Measurements from ENCODE around the gene CAMKMT.

DNA sequence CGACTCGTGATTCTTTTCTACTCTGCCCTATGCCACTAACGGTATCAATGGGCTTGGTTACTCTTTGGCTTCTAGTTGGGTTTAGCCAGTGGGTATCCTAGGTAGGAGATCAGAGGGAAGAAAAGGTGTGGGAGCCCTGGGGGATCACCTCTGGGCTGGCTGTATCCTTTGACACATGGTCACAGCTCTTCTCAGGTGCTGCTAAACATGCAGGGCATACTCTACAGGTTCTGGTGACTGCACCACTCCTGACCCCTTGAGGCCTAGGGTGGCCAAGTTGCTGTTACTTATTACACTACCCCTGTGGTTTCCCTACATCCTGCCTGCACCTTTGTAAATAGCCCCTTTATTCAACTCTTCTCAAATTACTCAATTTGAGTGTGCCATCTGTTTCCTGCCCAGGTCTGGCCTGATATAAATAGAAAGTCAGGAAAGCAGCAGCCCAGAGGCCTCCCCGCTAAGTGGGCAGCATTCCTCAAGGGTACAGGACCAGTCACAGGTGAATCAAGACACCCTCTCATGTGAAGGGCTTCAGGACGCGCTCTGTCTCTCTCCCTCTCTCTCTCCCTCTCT lies 78.2 kb upstream of the PPM1B start:
- PRO-cap, result no peak
- RAMPAGE, long total RNA, 4 experiments, result no peak in any of the 4 experiments

DNA sequence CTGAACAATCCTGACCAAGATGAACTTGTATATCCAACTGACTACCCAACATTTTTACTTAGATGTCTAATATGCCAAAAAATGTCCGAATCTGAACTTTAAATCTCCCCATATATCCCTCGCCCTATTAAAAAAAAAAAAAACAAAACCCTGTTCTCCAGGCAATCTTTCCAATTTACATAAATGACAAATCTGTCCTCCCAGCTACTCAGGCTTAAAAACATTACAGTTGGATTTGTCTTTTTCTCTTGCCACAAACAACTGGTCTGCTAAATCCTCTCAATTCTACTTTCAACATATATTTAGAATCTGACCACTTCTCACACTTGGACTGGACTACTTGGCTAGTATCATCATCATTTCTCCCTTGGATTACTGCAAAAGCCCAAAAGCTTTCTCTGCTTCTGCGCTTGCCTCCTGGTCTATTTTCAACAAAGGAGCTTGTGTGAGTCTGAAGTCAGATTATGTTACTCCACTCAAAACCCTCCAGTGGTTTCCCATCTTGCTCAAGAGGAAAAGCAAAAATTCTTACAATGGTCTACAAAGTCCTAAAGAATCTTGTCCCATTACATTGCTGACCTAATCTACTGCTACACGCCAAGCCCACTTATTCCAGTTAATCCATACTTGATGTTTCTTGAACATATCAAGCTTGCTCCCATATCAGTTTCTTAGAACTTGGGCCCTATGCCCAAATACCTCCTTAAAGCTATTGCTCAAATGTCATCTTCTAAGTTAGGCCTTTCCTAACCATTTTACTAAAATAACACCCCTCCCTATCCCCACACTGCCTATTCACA lies 9.7 kb downstream of the PREPL start:
- PRO-cap, result no peak
- RAMPAGE, long total RNA, 4 experiments, result no peak in any of the 4 experiments

DNA sequence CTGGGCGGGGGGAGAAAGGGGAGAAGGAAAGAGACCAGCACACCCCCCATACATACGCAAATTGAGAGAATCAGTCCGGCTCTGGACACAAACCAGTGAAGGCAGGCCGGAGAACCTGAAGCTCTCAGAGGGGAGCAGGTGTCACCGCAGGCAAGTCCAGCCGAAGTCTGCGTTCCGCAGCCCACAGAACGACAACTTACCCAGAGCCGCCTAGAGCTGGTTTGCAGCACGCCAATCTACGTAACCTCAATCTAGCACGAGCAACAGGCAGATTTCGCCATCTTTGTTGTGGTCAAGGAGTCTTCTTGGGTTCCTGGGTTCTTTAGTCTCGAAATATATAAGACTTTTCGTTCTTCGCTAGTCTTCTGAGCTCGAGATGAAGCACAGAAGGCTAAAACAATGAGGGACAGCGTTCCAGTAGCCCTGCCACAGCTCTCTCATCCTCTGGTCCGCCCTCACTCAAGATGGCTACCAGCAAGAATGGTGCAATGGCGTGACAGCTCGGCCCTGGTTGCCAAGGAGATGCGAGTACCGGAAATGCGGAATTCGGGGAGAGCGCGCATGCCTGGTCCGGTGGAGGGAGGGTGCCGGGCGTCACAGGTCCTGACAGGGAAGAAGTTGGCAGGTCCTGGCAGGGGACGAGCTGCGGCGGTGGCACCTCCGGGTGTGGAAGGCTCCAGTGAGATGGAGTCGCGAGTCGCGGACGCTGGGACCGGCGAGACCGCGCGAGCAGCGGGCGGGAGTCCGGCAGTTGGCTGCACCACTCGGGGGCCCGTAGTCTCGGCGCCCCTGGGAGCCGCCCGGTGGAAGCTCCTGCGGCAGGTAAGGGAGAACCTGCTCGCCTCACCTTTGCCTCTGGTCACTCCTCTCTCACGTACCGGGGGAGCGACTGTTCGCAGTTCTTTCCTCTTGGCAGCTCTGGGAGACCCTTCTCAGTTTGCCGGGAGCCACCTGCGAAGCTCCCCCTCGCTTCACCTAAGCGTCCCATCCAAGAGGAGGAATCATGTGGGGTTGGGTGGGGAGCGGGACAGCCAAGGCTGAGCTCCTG lies at the start of gene CAMKMT:
Gene CAMKMT (plus strand): TSS at position 624 of the 1,048 bp plus-strand sequence.
- PRO-cap, result unidirectional peak, minus-strand start at position 169 of the sequence
- RAMPAGE, long total RNA, 4 experiments, result start-site peak on the plus strand in 1 of 4 experiments, centred at position 648 of the sequence, 50 reads per replicate; start-site peak on the minus strand in 3 of 4 experiments, centred at positions 213 to 467 of the sequence, 49 to 574 reads per replicate

GRCh38 chr2:44362372-44363042 lies 760 bp downstream of the CAMKMT start:
- PRO-cap, result no peak
- RAMPAGE, long total RNA, 4 experiments, result no peak in any of the 4 experiments

DNA sequence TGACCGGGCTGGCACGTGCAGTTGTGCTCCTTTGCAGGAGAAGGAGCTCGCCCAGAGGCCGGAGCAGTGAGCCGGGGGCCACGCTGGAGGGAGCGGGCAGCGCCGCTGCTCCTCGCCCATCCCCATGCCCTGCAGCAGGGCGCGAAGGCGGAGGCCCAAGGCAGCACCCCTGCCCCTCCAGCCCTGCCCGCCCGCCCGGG lies 173.1 kb upstream of the SIX3 start:
- PRO-cap, result no peak
- RAMPAGE, long total RNA, 4 experiments, result no peak in any of the 4 experiments

- PRO-cap, result no peak
- RAMPAGE, long total RNA, 4 experiments, result no peak in any of the 4 experiments
Measured at GRCh38 chr2:44778272-44779346, 162.9 kb upstream of the SIX3 start.

DNA sequence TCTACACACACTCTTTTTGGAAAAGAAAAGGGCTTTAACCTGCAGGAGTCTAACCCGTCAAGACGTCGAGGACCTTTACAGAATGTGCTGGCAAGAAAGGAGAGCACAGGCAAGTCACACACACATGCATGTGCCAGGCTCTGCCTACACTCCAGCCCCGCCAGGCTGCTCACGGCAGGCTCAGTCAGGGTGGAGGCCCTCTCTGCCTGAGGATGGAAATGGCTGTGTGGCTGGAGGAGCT lies 10.2 kb downstream of the SIX3 start:
- PRO-cap, result no peak
- RAMPAGE, long total RNA, 4 experiments, result no peak in any of the 4 experiments

DNA sequence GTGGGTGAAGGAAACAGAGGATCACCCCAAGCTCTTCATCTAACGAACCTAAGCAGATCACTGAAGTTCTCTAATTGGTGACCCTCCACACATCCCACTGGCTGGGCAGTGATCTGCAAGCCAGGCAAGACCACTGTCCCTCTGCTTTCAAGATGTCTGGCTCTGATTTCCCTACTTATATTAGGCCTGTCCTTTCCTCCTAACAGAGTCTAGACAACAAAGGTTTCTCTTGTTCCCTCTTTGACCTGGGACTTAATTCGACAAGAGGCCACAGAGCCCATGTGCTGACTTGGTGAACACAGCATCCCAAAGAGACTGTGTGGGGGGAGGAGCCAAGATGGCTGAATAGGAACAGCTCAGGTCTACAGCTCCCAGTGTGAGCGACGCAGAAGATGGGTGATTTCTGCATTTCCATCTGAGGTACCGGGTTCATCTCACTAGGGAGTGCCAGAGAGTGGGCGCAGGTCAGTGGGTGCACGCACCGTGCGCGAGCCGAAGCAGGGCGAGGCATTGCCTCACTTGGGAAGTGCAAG lies 66.2 kb upstream of the SIX2 start:
- PRO-cap, result no peak
- RAMPAGE, long total RNA, 4 experiments, result no peak in any of the 4 experiments

GRCh38 chr2:45170220-45170714 lies 161.0 kb upstream of the SIX2 start:
- PRO-cap, result no peak
- RAMPAGE, long total RNA, 4 experiments, result start-site peak on the minus strand in 1 of 4 experiments, at chr2:45170349-45170413 at its widest, 5 reads per replicate

GRCh38 chr2:45236948-45237491 lies 227.8 kb upstream of the SIX2 start:
- PRO-cap, result no peak
- RAMPAGE, long total RNA, 4 experiments, result no peak in any of the 4 experiments

DNA sequence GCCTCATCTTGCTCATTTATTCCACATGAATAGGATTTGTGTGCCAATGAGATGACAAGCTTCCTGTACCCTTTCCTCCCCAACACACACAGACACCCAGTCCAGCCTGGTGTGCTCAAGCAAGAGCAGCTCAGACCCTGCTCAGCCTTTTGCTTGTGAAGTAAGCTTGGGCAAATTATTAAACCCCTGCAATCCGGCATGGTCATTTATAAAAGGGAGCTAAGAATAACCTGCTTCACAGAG lies 280.4 kb downstream of the SRBD1 start:
- PRO-cap, result no peak
- RAMPAGE, long total RNA, 4 experiments, result no peak in any of the 4 experiments

DNA sequence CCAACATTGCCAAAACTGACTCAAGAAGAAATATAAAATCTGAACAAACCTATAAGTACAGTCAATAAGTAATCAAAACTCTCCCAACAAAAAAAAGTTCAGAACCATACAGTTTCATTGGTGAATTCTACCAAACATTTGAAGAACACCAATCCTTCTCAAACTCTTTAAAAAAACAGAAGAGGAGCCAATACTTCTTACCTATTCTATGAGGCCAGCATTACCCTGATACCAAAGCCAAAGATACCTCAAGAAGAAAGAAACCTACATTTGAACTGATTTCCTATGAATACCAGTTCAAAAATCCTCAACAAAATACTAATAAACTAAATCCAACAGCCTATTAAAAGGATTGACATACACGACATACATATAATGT lies 187.6 kb downstream of the SRBD1 start:
- PRO-cap, result no peak
- RAMPAGE, long total RNA, 4 experiments, result no peak in any of the 4 experiments

DNA sequence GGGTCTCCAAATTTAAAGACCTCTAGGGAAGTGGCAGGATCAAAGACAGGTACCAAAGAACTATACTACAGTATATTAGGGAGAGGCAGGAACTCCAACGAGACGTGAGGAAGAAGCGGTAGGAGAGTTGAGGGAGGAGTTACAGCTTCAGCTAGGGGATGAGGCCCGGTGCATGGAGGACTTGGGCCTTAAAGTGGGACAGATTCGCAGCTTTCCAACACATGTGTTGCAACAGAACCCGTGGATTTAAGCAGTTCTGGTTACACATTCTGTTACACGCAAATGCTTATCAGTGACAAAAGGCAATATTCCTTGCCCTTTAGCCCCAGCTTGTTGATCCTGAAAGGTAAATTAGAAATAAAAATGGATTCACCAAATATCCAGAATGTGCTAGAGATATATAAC lies 7.4 kb upstream of the PRKCE start:
- PRO-cap, result no peak
- RAMPAGE, long total RNA, 4 experiments, result no peak in any of the 4 experiments

DNA sequence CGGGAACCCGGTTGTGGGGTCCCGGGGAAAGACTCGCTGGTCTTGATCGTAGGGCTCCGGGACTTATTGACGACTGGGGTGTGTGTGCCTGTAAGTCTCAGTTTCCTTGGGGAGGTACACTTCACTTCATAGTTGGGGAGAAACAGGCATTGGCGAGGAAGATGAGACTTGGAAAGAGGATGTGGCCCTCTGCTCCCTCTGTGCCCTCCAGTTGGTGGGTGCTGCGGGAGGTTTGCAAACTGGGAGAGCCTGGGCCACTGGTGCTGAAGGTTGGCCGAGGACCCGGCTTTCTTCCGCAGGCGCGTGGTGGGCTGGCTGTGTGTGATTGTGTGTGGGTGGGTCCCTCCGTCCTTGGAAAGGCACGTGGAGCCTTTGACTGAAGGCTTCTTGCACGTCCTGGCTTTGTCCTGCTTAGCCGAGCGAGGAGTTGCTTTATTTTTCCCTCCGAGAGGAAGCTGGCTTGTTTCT lies 1.0 kb downstream of the PRKCE start:
- PRO-cap, result no peak
- RAMPAGE, long total RNA, 4 experiments, result no peak in any of the 4 experiments

DNA sequence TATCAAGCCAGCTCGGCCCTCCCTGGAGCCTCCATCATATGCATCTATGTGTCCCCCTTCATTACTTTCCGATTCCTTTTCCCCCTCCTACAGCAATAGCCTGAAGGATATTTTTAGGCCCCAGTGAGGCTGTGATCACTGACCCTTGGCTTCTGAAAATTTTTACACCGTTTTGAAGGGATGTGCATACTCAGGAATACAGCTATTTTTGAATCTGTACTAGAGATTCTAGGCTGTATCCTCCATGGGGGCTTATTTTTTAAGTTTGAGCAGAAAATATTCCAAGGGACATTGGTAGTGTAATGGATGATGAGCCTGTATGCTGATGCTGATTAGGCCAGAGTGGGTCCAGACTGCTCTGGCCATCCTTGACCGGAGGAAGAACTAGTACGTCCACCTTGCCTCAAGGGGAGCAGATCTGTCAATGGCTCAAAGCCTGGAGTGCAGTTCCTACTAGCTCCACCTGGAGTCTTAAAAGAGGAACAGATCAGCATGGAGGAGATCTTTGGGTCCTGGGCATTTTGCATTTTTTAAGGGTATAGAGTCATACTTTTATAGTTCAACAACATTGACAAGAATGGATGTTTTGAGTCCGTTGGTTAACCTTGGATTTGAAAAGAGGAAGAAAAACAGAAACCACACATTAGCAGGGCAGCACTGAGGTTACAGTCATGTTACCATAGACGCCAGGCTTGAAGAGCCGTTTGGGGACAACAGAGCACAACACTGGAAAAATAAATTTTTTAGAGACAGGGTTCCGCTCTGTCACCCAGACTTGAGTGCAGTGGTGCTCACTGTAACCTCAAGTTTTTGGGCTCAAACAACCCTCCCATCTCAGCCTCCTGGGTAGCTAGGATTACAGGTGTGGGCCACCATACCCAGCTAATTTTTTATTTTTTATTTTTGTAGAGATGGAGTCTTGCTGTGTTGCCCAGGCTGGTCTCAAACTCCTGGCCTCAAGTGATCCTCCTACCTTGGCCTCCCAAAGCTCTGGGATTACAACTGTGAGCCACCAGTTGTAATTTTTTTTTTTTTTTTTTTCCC lies 78.3 kb downstream of the PRKCE start:
- PRO-cap, result no peak
- RAMPAGE, long total RNA, 4 experiments, result no peak in any of the 4 experiments

DNA sequence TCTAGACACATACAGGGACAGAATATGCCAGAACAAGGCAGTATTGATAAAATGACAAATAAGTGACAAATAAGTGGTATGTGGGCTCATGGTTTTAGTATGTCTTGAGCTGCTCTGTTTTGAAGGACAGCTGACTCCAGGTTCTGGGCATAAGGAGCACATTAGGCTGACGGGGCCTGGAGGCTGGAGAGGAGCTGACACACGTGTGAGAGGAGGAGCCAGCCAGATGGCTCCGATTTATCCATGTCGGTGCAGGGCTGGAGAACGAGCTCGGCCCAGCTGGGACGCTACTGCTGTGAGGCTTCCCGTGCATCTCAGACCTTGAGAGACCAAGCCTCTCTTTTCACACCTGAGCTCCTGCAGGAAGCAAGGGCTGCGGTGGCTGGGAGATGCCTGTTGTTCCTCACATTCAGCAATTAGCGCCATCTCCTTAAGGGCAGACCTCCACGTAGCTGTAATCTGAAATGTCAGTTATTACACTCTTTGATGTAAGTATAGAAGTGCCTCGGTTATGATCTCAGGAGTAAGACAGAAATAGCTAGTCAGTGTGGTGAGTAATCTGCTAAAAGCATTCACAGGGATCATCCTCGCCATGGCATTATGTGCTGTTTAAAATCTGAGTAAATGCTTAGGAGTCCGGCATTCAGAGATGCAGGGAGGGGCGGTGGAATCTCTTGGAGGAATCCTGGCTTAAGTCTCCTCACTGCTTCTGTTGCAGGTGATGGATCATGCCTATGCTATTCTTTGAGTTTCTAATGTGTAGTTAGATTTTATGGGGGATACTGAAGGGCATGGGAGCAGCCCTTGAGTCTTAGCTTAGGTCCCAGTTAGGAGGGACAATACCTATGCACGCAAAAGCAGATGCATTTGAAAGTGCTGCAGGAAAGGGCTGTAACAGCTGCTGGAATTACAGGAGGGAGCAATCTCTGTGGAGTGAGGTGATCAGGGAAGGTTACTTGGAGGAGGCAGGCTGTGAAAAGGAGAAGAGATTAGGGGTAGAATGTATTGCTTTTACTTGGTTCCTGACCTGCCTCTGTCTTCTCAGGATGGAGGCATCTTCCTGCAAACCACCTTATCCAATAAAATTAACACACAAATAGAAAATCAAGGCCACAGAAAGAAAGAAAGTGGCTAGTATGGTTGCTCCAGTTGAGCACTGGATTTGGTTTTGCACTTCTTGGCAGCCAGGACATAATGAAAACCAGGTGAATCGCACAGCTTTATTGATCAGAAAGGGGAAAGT lies 108.1 kb downstream of the PRKCE start:
- PRO-cap, result no peak
- RAMPAGE, long total RNA, 4 experiments, result no peak in any of the 4 experiments

DNA sequence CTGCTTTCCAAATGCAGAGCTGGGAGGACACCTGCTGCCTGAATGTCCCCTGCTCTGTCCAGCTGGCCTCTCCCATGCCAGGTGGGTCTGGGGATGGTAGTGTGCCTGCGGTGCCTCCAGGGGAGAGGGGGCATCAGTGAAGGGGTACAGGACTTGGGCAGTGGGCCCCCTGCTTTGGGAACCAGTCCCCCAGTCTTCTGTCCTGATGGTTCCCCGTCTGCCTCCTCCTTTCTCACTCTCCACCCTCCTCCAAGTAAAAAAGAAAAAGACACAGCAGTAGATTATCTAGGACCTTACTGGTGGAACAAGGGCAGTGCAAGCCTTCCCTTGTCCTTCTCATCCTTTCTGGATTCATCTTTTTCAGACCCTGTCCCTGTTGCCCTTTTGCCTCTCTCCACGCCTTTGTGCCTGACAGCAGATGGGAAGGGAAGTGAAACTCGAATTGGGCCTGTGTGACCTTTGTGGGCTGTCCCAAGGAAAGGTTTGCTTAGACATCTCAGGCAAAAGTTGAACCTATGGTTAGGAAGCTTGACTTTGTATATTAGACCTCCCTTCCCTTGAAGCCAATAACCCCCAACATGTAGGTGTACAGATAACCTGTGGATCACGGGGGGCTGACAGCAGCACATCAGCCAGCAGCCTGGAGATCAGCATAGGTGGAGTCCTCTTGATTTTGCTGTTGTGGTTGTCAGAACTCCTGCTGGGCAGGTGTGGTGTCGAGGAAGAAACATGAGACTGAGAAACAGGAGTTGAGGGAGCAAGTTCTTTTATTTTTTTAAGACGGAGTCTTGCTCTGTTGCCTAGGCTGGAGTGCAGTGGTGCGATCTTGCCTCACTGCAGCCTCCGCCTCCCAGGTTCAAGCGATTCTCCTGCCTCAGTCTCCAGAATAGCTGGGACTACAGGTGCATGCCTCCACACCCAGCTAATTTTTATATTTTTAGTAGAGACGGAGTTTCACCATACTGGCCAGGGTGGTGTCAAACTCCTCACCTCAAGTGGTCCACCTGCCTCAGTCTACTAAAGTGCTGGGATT lies 185.3 kb downstream of the PRKCE start:
- PRO-cap, result no peak
- RAMPAGE, long total RNA, 4 experiments, result no peak in any of the 4 experiments

DNA sequence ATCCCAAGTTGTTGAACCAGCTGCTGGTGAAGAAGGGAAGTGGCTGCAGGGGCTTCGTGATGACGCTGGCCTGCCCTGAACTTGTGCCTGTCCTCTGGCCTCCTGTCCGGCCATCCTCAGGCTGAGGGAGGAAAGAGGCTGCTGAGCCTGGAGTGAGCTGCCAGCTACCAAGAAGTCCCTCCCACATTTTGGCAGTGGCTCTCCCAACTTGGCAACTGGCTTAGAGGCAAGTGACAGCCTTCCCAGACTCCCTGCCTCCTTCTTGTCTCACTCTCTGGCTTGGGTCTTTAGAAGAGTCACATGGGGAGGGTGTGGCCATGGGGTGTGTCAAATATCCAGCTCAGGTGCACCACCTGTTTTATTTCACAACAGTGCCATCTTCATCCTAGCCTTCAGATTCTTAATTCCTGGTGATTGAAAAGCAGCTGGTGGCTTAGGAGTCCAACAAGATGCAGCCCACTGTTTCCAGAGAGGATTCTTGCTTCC lies 222.9 kb downstream of the PRKCE start:
- PRO-cap, result no peak
- RAMPAGE, long total RNA, 4 experiments, result no peak in any of the 4 experiments

GRCh38 chr2:46229483-46229951 lies 67.7 kb upstream of the EPAS1 start:
- PRO-cap, result no peak
- RAMPAGE, long total RNA, 4 experiments, result no peak in any of the 4 experiments

GRCh38 chr2:46239677-46240234 lies 57.5 kb upstream of the EPAS1 start:
- PRO-cap, result no peak
- RAMPAGE, long total RNA, 4 experiments, result no peak in any of the 4 experiments

All from omental fat pad (tissue), 4 donors.